ENCODE data around the genes CCDC74B, TUBA3E and POTEE.

DNA sequence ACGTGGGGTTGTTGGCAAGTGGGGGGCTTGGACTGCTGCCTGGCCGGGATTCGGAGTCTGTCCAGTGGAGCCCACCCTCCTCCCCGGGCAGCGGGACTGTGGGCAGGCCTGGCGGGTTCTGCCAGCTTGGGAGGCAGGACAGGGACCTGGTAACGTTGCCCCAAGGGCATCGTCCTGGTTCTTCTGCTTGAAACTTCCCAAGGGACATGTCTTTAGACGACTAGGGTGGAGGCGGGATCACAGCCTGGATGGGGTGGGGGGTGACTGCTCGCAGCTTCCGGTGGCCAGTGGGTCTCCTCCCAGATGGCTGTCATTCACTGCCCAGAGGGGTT, 4.1 kb upstream of the HS6ST1 start:
- PRO-cap, result no peak
- RAMPAGE, long total RNA, result no peak

DNA sequence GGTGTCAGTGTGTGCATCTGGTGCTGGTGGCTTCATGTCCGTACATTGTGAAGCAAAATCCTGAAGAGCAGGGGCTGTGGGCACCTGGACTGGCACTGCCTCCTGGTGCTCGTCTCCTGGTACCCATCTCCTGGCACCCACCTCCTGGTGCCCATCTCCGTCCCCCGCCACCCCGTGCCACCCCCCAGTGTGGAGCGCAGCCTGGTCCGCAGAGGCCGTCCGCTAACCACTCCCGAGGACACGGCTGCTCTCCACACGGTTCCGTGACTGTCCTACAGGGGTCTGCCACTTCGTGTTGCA, 119.3 kb upstream of the HS6ST1 start:
- PRO-cap, result no peak
- RAMPAGE, long total RNA, result no peak

GRCh38 chr2:128511036-128511543, 192.4 kb upstream of the HS6ST1 start:
- PRO-cap, result no peak
- RAMPAGE, long total RNA, result no peak

DNA sequence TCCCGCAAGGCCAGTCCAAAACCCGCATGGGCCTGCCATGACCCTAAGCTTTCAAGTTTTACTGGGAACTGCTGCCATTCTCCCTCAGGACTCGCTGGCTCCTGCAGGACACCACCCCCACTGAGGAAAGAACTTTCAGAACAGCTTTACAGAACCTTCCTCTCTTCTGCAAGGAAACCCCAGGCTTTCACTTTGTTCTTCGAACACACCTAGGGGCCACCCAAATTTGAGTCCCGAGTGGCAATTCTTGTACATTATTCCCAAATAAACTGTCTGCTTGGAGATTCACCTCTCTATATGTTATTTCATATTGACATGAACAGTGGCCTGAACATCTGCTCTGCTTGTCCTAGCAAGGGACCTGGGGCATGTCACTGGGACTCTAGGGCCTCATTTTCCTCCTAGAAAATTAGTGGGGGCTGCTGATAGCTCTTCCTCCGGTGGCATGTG, 320.6 kb upstream of the HS6ST1 start:
- PRO-cap, result no peak
- RAMPAGE, long total RNA, result no peak

GRCh38 chr2:128946232-128946548, 627.5 kb upstream of the HS6ST1 start:
- PRO-cap, result no peak
- RAMPAGE, long total RNA, result no peak

- PRO-cap, result no peak
- RAMPAGE, long total RNA, result no peak
Measured at GRCh38 chr2:129318635-129319261, 660.7 kb upstream of the RAB6C start.

GRCh38 chr2:129933372-129933820, 46.1 kb upstream of the RAB6C start:
- PRO-cap, result no peak
- RAMPAGE, long total RNA, result no peak

GRCh38 chr2:130144618-130145539, at the start of gene CCDC74B:
TSS of gene CCDC74B (minus strand) at chr2:130145112.
- PRO-cap, result no peak
- RAMPAGE, long total RNA, result no peak

DNA sequence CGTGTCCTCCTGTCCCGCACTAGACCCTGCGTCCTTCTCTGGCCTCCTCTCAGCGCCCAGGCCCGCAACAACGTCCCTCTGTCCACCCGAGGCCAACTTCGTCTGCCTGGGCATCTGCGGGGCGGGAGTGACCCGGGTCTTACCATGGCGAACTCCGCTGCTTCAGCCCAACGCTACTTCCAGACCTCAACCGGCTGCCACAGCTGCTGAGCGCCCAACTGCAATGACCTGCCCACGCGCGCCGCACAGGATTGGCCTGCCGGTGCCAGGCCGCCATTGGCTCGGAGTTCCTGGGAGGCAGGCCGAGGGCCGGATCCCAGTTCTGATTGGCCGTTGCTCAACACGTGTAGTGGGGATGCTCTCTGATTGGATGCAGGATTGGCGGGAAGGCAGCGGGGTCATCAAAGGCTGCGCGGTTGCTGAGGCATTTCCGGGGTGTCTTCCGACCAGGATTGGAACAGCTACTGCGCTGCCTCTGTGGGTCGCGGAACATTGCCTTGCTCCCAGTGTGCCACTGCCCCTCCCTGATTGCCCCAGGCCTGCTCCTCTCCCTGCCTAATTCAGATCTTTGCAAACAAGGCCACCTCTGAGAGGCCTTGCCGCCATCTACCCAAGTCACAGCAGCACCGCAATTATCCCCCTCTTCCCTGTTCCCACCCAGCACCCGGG, at the start of gene TUBA3E:
Gene TUBA3E (minus strand): TSS at position 225 of the 669 bp plus-strand sequence.
- PRO-cap, result no peak
- RAMPAGE, long total RNA, result no peak

DNA sequence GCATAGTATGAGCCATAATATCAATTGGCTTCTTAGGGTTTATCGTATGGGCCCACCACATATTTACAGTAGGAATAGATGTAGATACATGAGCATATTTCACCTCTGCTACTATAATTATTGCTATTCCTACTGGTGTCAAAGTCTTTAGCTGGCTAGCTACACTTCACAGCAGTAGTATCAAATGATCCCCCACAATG, 67.3 kb downstream of the CCDC115 start:
- PRO-cap, result no peak
- RAMPAGE, long total RNA, result no peak

GRCh38 chr2:130756191-130756465, 788 bp downstream of the AMER3 start:
- PRO-cap, result no peak
- RAMPAGE, long total RNA, result no peak

GRCh38 chr2:130967037-130967253, 126.3 kb downstream of the FAM168B start:
- PRO-cap, result no peak
- RAMPAGE, long total RNA, result no peak

- PRO-cap, result no peak
- RAMPAGE, long total RNA, result no peak
Measured at GRCh38 chr2:131208841-131210021, at the start of gene POTEE. TSS of gene POTEE (plus strand) at chr2:131209536.

GRCh38 chr2:131235618-131236568, 26.6 kb downstream of the POTEE start:
- PRO-cap, result no peak
- RAMPAGE, long total RNA, result no peak

DNA sequence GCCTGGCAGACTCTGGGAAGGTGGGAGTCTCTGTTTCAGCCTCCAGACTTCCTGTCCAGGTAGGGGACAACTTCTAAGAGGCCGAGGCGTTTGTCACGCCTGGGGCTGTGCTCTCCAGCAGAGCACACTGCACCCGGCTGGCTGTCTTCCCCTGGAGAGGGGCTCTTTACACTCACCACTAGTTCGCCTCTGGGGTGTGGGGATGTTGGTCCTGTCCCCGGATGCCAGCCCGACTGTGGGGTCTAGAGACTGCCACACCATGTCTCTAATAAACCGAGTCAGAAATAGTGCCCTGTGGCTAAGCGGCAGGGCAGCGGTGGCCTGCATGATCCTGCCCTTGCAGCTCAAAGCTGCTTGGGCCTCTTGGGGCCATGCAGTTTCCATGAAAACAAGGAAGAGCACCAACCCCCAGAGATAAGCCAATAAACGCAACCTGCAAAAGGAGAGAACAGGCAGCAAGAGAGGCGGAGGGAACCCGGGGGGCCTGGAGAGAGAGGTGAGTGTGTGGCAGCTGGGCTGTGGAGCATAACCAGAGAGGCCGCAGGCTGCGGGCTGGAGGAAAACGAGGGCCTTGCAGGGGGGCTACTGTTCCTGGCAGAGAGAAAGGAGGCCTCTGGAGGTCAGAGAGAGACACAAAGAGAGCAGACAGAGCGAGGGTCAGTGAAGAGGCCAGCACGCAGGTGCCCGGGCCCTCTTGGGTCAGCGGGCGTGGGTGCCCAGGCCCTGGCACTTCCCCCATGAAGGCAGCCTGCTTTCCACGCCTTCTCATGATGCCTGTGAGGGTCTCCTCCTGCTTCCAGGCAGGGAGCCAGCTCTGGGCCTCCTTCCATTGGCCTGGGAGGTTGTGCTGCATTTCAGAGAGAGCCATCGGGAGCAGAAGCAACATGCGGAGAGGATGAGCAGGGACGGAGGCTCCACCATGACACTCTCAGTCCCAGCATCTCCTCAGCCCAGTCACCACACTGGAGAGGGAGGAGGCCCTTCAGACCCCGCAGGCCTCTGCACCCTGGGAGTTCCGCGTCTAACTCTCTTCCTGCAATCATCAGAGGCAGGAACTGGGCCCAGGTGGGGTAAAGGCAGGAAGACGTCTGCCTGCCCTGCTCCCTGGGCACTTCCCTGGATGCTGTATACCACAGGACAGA, 1.5 kb downstream of the MZT2A start:
- PRO-cap, result no peak
- RAMPAGE, long total RNA, result no peak

DNA sequence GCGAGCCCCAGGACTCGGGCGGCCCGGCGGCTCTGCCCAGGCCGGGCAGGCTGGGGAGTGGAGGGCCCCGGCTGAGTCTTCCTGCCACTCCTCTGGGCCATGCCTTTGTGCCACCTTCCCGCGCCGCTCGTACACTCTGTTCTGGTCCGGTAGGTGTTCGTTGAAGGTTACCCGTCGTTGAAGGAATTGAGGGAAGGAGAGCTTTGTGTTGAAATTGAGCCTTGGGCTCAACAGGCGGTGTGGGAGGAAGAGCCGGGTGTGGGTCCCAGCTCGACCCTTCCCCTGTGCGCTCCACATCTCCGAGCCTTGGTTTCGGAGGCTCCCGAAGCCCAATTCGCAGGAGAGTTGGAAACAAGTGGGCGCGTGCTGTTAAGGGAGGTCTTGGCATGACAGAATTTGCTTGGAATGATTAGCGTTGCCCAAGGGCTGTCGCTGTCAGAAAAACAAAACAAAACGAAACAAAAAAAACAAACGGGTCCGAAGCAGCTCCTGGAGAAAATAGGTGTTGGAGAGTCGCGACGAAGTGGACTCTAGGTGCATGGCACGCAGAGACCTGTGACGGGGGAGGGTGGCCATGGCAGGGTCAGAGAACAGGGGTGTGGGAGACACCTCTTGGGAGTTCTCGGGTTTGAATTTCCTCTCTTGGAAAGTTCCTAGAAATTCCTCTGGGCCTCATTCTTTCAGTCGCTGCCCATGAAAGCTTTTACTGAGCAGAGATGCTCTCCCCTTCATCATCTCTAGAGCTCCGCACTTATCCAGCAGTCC, 1.2 kb upstream of the MZT2A start:
- PRO-cap, result no peak
- RAMPAGE, long total RNA, result no peak

- PRO-cap, result no peak
- RAMPAGE, long total RNA, result no peak
Measured at GRCh38 chr2:131543439-131544242, 16.0 kb downstream of the CCDC74A start.

- PRO-cap, result no peak
- RAMPAGE, long total RNA, result no peak
Measured at GRCh38 chr2:131801510-131802090, 273.9 kb downstream of the CCDC74A start.

DNA sequence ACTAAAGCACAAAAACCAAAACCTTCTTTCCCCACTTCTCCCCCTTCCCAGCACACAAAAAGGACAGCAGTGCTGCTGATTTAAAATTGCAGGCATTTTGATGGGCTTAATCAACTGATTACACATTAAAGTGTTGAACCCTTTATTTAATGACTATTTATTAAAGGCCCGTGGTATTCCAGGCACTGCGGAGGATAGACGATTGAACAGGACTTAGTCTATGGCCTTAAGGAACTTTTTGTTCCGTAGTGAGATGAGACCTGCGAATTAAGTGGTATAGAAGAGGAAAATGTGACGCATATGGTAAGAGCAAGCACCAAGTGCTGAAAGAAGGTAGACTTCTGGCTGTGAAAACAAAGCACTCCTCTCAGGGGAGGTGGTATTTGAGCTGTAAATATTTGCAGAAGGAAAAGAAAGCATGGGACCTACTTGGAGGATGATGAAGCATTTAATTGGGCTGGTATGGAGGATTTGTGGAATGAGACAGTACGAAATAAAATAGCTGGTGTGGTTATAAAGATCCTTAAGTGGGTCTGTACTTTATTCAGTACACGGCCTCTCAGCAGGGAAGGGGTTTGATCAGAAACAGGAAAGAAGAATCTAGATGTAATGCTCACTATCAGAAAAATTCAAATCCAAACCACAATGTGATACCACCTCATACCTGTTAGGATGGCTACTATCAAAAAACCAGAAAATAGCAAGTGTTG, 62.6 kb downstream of the GPR39 start:
- PRO-cap, result no peak
- RAMPAGE, long total RNA, result no peak

DNA sequence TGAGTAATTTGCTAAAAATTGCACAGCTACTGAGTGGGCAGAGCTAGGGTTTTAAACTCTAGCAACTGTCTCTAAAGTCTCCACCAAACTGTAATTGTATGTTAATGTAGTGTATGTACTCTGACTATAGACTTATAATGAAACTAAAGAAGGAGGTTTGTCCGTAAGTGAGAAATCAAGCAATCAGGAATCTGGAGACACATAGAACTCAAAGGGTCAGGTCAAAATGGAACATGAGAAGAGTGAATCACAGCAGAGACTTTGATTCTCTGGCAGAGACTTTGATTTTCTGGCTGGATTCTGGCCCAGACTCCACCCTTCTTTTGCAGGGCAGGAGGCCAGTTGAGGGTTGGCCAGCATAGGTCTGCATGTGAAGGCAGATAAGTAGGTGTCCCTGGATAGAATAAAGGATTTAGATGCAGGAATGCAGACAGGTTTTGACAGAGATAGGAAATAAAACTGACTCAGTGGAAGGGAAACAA, 11.0 kb upstream of the NCKAP5 start:
- PRO-cap, result no peak
- RAMPAGE, long total RNA, result no peak

Measured in vagina (tissue), 1 donor.